Renal cortical epithelial cell (primary cell): ENCODE measurements around a stretch of chr15.

DNA sequence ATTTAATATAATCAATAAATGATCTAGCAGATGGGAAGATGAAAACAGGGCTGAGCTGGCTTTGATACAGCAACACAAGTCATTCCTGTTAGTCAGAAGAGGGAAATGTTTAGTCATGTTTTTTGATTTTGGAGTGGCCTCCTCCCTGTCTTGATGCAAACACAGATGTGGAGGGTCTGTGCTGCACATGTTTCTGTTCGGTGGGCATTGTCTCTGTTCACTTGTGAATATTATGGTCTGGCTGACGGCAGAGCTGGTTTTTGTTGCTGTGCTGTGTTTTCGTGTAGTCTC lies 9.9 kb downstream of the LIPC start:
- RRBS: no CpG with 5 or more reads among the region's 3 CpGs

DNA sequence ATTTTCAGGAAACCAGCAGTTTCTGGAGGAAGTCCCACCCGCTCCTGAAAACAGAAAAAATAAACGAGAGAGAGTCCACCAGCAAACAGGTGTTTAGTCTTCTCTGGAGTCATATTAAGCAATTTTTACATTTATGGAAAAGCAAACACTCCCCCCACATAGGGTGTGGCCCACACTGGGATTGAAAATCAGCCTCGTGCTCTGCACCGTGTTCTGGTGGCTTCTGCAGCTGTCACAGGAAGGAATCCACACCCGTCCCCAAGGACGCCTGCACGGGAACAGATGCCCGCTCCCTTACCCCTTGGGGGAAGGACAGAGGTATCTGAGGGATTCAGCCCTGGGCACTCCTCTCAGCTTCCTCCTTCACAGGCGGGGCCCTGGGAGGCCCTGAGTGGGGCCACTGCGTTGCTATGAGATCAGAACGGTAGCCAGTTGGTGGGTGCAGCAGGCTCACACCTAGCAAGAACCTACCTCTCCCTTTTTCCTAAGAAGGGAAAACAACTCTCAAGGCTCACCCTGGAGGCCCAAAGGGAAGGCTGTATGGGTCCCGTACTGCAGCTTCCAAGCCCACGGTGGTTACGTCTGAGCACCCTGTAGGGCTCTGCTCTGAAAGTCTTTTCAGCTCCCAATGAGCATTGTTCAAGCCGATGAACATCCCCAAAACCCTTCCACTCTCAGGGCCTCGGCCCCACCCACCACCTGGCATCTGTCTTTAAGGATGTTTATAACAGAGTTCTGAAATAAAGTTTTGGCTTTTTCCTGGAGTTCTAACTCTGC lies 27.9 kb downstream of the LIPC start:
- RRBS: no CpG with 5 or more reads among the region's 16 CpGs

DNA sequence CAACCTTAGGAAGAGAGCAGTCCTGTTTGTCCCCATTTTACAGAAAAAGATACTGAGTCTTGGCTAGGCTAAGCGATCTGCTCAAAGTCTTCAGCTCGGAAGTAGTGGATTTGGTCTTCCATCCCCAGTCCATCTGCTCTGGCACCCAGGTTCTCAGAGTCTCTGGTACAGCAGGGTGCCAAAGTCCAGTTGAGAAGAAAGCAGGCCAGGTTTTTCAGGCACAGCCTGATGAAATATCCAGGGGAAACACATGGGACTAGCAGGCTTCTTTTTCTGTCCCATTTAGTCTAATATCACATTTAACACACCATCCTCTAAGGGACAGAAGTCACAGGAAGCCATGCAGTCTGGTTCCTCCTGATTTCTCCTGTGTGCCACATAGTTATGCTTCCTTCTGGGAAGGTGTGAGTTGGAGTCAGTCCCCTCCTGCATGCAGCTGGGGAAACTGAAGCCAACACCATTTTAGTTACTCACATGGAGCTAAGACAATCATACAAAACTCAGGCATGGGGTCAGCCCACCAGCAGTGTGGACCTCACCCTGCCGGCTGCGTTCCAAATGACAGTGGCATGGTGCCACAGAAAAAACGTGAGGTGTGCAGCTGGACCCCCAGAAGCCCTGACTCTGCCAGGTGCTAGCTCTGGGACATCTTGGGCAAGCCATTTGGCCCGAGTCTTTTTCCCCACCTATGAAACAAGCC lies 44.4 kb downstream of the LIPC start:
- RRBS: no CpG with 5 or more reads among the region's 6 CpGs

DNA sequence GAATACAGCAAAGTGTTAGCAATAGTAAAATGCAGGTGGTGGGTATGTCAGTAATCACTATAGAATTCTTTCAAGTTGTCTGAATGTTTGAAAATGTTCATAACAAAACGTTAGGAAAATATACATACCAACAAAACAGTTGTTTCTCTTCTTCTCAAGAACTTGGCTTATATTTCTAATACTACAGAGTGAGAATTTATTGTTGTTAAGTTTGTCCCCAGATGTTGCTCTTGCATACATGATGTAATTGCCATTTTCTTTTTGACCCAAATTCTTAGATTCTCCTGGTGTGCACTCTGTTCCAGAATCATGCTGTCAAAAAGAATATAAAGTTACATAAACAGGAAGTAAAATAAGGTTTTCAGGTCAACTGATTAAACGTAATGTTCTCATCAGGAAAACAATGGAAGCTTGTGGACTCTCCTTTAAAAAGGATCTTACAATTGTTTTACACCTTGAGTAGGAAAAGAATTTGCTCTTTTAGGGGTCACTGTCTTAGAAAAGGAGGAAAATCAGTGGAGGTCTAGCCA lies 121.9 kb downstream of the ADAM10 start:
- RRBS: no CpG with 5 or more reads among the region's 2 CpGs

DNA sequence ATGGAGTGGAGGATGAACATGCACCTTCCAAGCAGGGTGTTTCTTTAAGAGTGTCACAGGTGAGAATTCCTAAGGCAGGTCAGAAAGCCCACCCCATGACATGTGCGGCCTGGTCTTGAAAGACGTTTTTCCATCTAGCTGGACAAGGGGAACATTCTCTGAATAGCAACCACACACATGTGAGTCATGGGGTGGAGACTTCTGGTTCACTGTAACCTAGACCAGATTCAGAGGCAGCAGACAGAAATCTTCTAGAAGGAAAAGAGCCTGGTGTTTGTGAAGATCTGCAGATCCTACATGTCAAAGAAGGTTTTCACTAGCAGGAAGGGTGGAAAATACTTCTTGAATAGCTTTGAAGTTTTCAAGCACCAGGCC lies 17.8 kb downstream of the ADAM10 start:
- RRBS: no CpG with 5 or more reads among the region's 2 CpGs

DNA sequence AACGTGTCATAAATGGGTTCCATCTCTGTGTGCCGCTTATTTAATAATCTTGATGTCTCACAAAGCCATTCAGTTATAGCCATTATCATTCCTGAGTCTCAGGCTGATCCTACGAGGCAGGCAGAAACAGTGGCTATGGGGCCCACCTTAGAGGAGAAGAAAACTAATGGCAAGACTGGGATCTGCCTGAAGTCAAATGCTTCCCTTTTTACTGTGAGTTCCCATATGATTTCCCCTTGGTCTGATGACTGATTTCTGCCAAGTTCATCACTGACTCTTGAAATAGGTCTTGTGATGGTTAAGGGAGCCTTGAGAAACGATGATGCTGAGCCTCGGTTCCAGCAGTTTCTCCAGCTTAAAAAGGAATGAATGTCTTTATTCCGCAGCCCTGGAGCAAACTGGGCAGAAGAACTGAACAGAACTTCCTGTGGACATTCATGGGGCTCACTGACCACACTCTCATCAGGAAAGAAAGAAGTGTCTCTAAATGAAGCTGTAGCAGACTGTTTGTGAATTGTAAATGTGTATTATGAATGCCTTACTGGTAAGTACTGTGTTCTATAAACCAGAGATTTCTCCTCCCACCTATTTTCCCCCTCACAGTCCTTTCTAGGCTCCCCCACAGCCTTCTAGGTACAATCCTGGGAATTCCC lies 29.3 kb upstream of the LDHAL6B start:
- RRBS: no CpG with 5 or more reads among the region's 6 CpGs

DNA sequence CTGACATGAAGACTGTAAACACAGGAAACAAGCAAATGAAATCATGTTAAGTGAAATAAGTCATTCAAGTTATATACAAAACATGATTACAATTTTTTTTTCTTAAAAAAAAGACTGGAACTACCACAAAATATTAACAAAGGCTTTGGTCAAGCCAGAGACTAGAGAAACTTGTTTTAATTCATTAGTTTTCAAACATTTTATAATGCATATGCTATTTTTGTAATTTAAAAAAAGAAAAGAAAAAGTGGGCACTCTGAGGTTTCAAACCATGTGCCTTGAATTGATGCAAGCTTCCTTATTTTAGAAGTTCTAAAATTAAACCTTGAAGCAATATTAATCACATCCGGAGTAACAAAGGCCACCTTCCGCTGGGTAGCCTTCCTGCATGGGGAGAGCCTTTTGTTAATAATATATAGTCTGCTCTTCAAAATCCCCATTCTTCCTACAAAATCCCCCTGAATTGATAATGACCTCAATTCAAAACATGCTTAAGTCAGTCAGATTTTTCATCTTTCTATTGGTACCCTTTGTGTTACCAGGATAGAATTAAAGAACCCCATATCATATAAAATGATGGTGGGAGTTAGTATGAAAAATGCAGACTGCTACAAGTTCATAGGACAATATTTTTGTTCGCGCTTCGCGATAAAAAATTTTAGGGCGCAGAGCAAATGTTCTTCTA lies 30.5 kb downstream of the LDHAL6B start:
- RRBS: no CpG with 5 or more reads among the region's 7 CpGs

DNA sequence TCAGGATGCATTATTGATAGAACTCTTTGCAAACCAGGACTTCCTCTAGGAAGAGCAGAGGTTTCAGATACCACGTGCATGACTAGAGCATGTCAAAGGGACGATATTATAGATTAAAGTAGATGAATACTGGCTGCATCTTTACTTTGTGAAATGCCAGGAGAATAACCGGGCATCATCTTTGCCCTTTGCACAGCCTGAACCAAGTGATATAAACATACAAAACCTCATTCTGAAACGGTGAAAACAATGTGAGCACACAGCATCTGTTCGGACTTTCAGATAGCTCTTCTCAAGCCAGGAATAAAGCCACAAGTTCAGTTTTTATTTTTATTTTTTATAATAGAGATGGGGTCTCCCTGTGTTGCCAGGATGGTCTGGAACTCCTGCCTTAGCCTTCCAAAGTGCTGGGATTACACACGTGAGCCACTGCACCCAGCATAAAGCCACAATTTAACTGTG lies 65.2 kb downstream of the LDHAL6B start:
- RRBS: no CpG with 5 or more reads among the region's 6 CpGs

- RRBS: no CpG with 5 or more reads among the region's 19 CpGs
Measured at GRCh38 chr15:59276176-59277354, 69.9 kb downstream of the LDHAL6B start.

GRCh38 chr15:59292338-59292963 lies 80.2 kb downstream of the MYO1E start:
- RRBS: no CpG with 5 or more reads among the region's 8 CpGs

- RRBS: no CpG with 5 or more reads among the region's 10 CpGs
Measured at GRCh38 chr15:59353843-59354588, 18.7 kb downstream of the MYO1E start.

GRCh38 chr15:59354589-59355018 lies 18.1 kb downstream of the MYO1E start:
- RRBS: no CpG with 5 or more reads among the region's 5 CpGs

DNA sequence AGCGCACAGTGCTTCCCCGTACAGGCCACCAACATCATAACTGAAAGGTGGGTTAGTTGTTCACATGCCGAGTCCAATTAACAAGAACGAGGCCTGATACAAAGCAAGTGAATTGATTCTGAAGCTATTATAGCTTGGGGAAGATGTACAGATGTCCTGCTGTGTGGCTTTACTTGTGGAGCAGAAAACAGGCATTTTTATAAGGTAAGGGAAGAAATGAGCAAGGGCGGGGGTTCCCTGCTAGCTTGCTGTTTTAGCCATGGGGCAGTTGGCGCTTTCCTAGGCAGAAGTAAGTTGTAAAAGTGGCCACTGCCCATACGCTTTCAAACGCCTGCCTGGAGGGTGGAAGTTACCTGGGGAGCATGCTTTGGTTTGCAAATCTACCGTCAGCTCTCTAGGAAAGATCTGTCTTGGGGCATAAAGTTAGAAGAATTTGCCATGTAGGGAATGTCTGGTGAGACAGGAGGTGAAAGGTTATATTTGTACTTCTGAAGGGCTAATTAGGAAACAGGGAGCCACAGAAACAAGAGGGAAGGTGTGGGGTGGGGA lies 62.4 kb upstream of the GCNT3 start:
- RRBS: no CpG with 5 or more reads among the region's 9 CpGs

GRCh38 chr15:59609625-59610118 lies 1.9 kb upstream of the GCNT3 start:
- RRBS: no CpG with 5 or more reads among the region's 7 CpGs

DNA sequence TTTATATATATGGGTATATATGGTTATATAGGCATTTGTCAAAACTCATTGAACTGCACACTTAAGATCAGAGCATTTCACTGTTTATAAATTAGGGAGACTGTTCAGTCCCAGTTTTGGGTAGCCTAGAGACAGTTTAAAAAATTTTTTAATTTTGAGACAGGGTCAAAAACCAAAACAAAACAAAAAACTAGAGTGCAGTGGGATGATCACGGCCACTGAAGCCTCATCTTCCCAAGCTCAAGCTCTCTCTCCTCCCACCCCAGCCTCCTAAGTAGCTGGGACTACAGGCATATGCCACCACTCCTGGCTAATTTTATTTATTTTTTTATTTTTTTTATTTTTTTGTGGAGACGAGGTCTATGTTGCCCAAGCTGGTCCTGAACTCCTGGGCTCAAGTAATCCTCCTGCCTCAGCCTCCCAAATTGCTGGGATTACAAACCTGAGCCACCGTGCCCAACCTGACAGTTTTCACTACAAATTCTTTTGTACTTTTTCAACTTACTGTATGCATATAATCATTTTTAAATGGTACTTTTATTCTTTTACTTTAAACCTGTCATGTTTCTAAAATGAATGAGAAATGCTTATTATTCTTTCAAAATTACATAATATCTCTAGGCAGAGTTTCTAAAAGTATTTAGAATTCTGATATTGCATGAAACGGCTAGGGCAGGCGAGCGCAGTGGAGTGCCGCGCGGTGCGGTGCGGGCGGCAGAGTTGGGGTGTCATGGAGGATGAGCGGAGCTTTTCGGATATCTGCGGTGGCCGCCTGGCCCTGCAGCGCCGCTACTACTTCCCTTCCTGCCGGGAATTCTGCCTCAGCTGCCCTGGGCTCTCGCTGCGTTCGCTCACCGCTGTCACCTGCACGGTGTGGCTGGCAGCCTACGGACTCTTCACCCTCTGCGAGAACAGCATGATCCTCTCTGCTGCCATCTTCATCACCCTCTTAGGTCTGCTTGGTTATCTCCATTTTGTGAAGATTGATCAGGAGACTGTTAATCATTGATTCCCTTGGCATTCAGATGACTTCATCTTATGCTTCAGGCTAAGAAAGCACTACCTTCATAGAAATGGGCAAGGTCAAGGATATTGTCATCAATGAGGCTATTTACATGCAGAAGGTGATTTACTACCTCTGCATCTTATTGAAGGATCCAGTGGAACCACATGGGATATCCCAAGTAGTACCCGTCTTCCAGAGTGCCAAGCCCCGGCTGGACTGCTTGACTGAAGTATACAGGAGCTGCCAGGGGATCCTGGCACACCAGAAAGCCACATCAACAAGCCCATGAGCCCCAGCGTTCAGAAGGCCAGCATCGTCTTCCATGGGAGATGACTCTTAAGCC lies 12.6 kb downstream of the BNIP2 start:
- RRBS: no CpG with 5 or more reads among the region's 30 CpGs

DNA sequence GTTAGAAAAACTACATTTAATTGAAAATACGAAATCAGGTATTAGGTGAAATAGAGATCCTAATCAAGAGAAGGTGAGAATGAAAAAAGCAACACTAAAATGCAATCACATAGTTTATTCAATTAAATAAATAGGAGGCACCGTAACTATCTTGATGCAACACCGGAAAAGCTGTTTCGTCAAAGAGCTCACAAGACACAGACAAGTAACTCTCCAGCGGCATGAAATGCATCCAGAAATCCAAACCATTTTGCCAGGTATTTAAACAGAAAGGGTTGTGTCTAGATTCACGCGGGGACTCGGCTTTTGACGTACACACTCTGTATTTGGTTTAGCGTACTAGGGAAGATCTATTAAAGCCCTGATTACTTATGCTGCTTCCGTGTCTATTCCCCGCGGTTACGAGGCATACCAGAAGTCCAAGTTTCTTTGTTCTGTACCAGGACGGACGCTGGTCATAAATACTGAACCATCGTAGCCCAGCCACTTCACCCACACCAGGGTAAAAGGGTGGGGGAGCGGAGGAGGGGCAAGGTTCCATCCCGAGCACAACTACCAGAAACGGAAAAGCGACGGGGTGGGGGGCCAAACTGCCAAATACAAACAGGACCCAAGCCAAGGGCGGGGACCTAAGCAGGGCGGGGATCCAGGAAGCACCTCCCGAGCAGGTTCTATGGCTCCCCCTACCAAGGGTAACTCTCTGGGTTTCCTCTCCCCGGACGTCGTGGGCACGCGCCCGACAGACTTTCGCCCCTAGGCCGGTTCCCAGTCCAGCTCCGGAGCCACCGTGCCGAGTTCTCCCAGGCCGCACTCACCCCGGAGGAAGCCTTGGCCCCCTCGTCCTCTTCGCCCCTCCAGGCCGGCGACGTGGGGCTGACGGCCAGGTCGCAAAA lies 554 bp downstream of the BNIP2 start:
- RRBS: 1% methylated on average over 20 of the region's 45 CpGs

GRCh38 chr15:59999540-60000089 lies 4.5 kb upstream of the FOXB1 start:
- RRBS: 6% methylated on average over 5 of the region's 28 CpGs

DNA sequence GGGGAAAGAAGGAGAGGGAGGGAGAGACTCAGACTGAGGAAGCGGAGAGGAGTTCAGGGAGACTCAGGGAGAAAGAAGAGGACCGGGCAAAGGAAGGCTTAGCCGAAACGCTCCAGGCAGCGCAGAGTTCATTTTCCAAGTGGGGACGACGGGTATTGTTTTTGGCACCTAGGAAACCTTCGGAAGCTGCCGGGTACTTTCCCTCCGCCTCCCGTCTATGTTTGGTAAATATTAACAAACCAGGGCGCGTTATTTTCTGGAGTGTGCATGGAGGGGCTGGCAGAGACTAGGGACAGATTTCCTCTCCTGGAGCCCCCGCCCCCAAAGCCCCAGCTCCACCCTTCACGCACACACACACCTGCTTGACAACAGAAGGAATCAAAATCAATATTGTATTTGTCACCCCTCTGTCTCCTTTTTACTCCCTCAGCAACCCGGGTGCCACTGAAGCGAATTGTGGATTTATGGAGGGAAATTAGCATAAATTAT lies 3.6 kb upstream of the FOXB1 start:
- RRBS: 0% methylated on average over 3 of the region's 17 CpGs

- RRBS: no CpG with 5 or more reads among the region's 4 CpGs
Measured at GRCh38 chr15:60351633-60352019, 46.2 kb downstream of the ANXA2 start.